Measurements from ENCODE around the genes KIFAP3, GORAB, MYOCOS, METTL13 and PIGC.

DNA sequence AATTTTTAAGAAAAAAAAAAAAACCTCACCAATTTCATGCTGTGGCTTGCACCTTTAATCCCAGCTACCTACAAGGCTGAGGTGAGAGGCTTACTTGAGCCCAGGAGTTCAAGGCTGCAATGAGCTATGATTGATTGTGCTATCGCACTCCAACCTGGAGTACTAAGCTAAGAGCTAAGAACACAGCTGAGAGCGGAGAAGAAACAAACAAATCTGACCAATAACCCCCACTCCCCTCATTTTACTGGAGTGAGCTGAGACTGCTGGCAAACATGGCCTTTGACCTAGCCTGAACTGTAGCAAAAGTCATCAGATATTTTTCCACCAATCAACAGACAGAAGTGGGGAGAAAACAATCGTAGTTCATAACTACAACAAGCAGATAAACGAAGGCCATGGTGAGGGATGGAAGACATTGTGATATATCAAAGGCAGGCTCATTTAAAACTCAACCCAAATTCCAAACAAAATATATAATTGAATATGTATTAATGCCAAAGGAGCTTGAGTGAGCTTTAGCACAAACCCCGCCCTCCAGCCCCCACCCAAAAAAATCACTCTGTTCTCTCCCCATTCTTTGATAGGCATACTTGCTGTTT, 28.7 kb downstream of the METTL18 start:
- RRBS, result no CpG with 5 or more reads among the region's 5 CpGs

GRCh38 chr1:170073769-170075029, at the start of gene KIFAP3:
TSS of gene KIFAP3 (minus strand) at chr1:170074695.
- RRBS, result under 1% methylated on average over 8 of the region's 45 CpGs

GRCh38 chr1:170218312-170218793, 72.6 kb downstream of the NTMT2 start:
- RRBS, result no CpG with 5 or more reads among the region's 2 CpGs

DNA sequence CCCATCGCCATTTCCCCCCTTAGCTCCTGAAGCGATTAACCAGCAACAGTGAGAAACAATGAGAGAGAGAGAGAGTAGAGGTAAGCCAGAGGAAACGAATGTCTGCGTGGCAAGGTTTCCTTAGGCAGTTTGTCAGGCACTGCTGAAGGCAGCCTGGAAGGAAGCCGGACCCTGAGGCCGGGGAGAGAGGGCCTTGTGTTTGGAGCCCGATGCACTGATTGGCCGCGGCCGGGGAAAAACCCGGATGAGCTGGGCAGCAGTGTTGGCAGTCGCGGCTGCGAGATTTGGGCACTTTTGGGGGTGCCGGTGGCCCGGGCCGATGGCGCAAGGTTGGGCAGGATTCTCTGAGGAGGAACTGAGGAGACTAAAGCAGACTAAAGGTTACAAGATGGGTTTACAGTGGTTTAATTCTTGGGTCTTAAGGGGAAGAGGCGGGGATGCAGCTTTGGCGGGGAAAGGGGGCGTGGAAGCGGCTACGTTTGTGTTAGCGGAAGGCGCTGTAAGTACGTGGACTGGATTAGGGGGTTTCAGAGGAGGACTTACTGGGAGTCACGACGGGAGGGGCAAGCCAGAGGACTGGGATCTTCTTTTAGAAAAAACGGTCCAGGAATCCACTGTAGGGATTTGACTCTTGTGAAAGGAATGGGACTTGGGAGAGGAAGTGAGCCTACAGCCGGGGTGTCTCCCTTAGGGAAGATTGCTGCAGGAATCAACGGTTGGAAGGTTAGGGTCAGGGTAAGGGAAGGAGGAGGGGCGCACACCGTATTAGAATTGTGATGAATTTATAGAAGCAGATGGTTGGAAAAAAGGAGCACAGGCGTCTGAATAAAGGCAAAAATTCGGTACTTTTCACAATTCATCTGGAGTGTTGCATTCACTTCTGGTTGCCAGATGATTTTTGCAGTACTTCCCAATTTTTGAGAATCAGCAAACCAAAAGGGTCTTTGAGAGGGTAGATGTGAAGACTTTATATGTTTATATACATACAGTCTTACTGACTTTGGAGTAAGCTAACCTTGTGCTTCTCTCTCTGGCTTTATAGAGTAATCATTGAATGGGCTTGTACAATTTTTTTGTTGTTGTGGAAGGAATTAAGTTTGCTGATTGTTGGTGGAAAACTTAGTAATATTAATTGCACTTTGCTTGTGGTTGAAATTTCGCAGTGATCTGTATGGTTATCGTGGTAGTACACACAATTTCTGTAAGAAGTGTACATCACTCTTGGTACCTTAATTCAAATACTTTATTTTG, at the start of gene GORAB:
Gene GORAB, plus strand, starts transcription at position 262 of the 1,251 bp plus-strand sequence.
- RRBS, result 2% methylated on average over 10 of the region's 37 CpGs

- RRBS, result no CpG with 5 or more reads among the region's 5 CpGs
These were observed 28.6 kb upstream of the FMO1 start for GRCh38 chr1:171219332-171220534.

DNA sequence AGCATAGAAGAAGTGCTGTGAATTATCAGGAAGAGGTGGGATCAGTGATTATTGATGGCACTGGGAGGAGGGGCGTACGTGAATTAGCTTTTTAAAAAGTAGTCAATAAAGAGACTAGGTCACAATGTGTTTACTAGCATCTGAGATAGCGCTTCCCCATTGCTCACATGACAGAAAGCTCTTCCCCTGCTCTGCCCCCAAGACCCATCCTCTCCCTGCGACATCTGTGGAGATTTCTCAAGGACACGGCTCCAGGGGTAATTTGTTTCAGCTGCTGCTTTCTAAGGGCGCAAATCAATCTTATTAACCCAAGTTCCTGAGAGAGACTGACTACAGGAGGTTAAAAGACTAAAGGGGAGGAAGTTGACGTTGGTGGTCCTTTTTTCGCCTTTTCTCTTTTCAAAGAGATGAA, at the start of gene MYOCOS:
Gene MYOCOS, plus strand, starts transcription at position 168 of the 412 bp plus-strand sequence.
- RRBS, result no CpG with 5 or more reads among the region's 8 CpGs

DNA sequence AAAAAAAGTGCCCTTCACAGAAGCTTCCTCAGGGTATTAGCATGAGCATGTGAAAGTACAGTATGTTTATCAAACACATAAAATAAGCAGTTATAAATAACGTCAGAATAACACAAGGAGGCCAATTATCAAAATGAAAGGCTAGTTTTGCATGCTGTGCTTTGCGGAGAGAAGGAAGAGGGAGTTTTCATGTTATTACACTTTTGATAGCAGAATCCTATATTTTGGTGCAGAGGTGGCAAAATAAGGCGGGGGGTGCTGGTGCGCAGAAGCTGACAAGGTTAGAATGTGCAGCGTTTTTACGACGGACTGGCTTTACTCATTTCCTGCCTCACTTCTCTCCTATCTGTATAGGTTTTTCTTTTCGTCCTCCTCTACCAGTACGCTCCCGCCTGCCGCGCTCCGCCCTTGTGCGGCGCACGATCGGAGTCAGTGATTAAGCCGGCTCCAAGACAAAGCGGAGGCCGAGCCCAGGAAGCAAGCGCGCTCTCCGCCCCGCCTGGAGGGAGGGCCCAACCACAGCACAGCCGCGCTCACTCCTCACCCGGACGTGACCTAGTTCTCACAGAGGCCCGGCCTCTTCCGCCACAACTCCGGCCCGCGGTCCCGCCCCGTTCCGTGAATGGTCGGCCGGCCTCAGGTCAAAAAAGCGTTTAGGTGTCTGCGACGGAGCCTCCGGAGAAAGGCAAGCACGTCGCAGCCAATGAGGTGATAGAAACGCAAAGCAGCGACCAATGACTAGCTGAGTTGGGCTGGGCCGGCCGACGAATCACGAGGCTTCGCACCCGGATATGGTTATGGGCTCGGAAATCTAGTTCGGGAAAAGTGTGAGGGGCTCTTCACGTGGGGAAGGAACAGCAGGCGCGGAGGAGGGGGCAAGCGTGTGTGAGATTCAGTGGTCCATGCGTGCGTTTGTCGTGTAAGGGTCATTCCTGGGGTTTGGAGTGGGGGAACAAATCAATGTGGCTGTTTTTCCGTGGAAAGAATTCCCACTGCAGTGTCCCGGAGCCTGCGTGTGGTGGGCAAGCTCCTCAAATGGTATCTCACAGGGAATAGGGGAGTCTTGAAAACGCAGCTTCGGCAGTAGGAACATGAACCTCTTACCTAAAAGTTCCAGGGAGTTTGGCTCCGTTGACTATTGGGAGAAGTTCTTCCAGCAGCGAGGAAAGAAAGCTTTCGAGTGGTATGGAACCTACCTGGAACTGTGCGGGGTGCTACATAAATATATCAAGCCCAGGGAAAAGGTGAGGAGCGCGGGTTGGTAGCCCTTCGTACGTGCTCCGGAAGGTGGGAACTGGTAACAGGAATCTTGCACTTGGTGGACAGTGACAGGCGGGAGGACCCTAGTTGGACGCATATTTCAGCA, at the start of gene METTL13:
Gene METTL13, plus strand, starts transcription at position 784 of the 1,366 bp plus-strand sequence.
- RRBS, result under 1% methylated on average over 15 of the region's 77 CpGs

- RRBS, result no CpG with 5 or more reads among the region's 3 CpGs
These were observed 26.9 kb downstream of the DNM3 start for GRCh38 chr1:171868239-171868586.

DNA sequence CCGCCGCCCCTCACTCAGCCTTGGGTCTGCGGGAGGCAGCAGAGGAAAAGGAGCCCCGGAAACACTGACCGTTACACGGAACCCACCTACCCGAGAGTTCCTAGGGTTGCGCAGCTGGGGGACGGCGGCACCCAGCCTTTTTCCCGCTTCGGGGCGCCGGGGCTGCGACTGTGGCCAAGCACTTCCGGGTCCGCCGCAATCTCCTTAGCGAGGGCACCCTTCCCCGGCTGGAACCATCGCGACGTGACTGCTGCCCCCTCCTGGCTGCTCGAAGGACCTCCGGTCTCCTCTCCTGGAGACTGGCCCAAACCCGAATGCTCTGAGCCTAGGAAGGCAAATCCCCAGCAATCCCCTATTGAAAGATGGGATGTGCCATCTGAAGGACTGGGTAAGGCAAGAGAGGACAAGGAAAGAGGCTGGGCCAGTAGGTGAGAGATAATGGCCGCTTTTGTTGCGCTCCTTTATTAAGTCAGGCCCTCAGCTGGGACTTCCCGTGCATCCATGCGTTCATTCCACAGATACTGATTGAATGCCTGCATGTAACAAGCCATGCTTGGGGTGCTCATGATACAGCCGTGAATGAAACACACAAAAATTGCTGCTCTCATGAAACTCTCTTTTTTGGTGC, at the start of gene PIGC:
Gene PIGC, minus strand, starts transcription at position 172 of the 628 bp plus-strand sequence.
- RRBS, result under 1% methylated on average over 9 of the region's 31 CpGs

DNA sequence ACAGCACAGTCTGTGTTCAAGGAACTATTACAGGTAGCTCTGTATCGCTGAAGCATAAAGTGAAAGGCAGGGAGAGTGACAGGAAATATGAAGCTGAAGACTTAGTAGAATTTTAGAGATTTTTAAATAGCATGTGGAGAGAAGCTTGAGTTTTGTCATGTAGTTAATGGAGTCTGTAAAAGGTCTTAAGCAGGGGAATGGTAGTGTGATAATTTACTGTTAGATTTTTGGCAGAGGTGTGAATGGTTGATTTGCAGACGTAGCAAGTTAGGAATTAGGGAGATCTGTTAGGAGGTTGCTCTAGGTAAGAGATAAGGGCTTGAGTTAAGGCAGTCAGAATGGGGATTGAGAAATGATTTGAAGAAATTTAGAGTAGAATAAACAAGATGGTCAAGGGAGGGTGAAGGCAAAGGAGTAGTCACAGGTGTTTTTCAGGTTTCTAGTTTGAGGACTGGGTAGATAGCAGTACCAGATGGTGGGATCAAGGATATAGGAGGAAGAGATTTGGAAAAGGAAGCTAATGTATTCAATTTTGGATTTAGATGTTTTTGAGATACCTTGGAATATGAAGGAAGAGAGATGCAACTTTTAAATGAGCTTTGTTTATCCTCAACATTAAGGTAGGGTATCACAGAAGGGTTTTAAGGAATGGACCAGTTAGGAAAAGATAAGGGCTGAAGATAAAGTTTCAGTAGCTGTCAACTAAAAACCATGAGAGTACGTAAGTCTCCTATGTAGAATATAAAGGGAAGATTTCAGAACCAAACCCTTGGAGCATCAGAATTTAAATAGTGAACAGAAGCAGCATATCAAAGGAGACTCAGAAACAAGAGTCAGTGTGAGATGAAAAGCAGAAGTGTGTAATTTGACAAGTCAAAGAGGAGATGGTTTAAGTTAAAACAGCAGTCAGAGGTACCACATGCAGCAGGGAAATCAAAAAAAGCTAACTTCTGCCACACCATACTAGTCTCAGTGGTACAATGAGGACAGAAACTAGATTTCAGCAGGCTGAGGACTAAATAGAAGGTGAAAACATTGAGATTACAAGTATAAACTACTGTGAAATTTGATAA, 12.0 kb downstream of the SUCO start:
- RRBS, result no CpG with 5 or more reads among the region's 3 CpGs

DNA sequence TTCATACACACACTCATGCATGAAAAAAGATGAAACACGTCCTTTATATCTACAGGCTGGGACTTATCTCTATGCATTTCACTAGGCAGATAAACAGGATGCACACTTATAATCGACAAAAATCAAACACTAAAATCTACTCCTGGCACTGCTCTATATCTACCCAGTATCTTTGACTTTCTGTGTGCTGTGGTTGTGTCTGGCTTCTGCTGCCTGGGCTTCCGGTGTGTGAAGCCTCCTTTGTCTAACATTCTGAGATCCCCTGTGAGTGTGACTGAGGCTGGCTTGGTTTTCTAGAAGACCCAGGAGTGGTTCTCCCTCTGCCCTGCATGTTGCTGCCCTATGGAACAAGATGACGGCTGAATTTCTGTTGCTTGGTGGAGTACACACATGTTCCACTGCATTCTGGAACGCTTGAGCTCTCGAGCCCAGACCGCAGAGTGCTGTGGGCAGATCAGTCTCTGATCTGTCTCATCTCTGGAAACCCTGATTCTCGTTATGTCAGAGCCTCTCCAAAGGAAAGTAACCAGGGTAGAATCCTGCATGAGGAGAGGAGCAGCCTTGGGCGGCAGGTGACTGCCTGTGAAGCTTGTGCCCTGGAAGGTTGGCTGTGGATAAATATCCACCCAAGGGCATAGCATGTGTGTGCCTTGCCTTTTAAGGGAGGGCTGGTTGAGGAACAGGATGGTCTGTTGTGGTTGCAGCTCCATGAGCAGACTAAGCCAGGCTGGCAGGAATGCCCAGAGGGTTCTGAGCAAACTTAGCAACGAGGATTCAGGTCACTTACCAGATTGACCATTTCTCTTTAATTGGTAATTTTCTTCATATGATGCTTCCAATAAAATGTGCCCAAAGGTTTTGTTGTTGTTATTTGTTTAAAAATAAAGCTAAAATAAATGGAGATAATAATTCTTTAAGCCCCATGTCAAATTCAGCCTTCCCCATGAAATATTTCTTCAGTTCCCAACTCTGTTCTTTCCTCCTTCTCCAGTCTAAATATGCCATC, 19.5 kb upstream of the FASLG start:
- RRBS, result no CpG with 5 or more reads among the region's 10 CpGs

DNA sequence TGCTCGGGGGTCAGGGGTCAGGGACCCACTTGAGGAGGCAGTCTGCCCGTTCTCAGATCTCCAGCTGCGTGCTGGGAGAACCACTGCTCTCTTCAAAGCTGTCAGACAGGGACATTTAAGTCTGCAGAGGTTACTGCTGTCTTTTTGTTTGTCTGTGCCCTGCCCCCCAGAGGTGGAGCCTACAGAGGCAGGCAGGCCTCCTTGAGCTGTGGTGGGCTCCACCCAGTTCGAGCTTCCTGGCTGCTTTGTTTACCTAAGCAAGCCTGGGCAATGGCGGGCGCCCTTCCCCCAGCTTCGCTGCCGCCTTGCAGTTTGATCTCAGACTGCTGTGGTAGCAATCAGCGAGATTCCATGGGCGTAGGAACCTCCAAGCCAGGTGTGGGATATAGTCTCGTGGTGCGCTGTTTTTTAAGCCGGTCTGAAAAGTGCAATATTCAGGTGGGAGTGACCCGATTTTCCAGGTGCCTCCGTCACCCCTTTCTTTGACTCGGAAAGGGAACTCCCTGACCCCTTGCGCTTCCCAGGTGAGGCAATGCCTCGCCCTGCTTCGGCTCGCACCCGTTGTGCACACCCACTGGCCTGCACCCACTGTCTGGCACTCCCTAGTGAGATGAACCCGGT, 64.0 kb downstream of the TNFSF18 start:
- RRBS, result no CpG with 5 or more reads among the region's 22 CpGs

DNA sequence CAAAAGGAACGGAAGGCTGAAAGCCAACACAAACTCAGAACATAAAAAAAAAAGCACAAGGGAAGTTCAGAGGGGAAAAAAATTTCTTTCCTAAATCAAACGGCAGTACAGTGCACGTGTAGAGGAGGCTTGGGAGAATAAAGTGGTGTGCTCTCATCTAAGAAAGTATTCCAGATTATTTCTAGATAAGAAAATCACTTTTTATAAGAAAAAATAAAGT, 256 bp upstream of the TNFSF18 start:
- RRBS, result no CpG with 5 or more reads among the region's 3 CpGs

DNA sequence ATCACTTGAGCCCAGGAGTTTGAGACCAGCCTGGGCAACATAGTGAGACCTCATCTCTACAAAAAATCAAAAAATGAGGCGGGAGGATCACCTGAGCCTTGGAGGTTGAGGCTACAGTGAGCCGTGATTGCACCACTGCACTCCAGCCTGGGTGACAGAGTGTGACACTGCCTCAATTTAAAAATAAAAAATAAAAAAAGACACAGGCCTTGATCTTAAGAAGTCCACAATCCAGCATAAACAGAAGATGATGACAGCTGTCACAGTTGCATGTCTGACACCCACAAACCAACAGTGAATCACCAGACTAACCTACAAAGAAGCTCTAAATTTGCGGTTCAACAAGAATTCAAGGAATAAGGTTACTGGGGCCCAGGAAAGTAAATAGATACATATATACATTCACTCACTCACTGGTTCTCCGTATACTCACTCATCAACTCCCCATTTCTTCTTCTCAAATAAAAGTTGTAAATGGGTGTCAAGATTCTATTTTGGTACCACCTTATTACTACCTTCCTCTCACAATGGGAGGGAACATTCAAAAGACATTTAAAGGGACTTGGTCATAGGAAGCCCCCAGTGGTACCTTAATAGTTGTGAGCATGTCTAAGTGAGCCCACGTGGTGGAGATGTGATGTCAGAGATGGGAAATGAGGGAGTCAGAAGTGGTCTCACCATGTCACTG, 66.9 kb upstream of the PRDX6 start:
- RRBS, result no CpG with 5 or more reads among the region's 5 CpGs

GRCh38 chr1:173443645-173444440, 33.3 kb upstream of the PRDX6 start:
- RRBS, result no CpG with 5 or more reads among the region's 5 CpGs

GRCh38 chr1:173487524-173488360, 10.6 kb downstream of the PRDX6 start:
- RRBS, result no CpG with 5 or more reads among the region's 4 CpGs

GRCh38 chr1:173504152-173504759, 27.1 kb downstream of the PRDX6 start:
- RRBS, result no CpG with 5 or more reads among the region's 4 CpGs